ENCODE results near the gene TMEM81.

DNA sequence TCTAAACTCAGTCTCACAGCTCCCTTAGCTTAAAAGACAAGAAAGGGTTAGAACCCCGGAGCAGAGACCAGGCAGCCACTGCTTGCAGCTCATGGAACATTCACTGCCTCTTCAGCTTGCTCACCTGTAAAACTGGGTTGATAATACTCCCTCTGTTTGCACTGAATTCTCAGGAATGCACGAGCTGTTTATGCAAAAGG lies 41.0 kb upstream of the GOLT1A start:
- PRO-cap = no peak

DNA sequence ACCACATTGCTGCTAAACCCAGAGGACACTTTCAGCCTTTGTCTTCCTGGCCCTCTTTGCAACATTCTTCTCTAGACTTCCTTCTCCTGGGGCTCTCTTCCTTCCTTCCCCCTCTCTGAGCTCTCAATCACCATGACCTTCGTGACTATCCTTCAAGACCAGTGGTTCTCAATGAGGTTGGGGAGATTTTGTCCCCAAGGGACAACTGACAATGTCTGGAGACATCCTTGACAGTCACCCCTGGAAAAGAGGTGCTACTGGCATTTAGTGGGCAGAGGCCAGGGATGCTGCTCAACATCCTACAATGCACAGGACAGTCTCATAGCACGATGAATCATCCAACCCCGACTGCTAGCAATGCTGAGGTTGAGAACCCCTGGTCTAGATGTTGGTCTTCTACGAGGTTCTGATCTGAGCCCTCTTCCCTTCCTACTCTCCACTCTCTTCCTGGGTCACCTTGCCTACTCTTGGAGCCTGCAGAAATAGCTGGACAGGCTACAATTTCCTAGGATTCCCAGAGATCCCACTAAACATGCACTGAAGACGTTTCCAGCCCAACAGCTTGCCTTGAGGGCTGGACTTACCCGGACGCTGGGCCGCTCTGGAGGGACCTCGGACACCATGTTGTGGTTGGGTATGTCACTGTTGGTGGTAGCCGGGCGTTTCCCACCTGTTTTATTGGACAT lies 59.4 kb upstream of the GOLT1A start:
- PRO-cap = no peak

- PRO-cap = no peak
These were observed 32.6 kb downstream of the PLEKHA6 start for GRCh38 chr1:204327209-204327474.

GRCh38 chr1:204341219-204341784 lies 18.4 kb downstream of the PLEKHA6 start:
- PRO-cap = no peak

DNA sequence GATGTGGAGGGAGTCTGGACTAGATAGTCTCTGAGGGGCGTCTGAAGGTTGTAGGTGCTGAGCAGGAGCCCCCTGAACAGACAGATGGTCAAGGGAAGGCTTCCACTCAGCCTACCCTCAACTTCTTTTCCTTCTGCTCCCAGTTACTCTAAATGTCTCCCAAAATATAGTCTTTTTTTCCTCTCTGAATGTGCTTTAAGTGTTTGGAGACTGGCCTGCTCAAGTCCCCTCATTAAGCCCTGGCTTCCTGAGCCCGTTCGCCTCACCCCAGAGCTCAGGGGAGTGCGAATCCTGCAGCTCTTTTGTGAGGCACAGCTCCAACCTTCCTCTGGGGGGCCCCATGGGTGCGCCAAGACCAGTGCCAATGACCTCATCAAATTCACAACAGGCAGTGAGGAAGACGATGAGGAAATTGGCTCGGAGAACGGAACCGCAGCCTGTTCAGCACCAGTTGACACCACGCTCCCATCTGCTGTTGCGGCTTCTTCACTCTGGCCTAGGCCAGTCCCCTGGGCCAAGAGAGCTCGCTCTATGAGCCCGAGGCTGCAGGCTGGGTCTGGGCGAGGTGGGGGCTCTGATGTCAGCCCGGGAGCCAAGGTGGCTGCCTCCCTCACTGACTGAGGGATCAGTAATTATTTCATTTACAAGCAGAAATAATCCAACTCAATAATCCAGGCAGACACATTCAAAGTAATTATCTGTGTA lies 2.3 kb downstream of the PLEKHA6 start:
- PRO-cap = no peak

GRCh38 chr1:204362966-204364216 lies 3.7 kb upstream of the PLEKHA6 start:
- PRO-cap = unidirectional peak, minus-strand start at chr1:204363313; unidirectional peak, minus-strand start at chr1:204363360

- PRO-cap = no peak
These were observed 21.7 kb downstream of the PPP1R15B start for GRCh38 chr1:204389618-204390598.

DNA sequence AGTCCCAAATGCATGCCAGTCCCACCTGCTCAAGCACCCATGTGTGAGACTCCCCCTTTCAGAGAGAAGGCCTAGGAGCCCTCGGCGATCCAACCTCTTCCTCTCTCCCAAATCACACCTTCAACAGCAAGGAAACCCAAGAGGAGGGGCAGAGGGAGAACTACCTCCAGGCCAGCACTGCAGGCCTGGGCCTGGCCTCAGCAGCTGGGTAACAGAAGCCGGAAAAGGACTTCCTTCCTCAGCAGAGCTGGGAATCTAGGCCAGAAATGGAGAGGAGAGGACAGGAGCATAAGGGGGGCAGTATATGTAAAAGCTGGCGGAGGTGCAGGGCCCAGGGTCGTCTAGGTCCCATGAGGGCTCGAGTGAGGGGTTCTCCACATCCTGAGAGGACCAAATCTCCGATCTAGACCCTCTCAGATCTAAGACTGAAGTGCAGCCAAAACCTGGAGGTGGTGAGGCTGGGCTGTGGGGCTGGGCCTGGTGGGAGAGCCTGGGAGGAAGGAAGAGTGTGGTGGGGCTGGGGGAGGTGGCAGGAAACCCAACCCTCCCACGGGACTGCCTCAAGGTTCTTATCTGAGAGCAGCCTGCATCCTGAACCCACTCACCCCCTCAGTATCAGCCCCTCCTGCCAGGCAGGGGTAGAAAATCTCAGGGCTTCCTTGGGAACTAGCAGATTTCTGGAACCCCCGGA lies 33.2 kb downstream of the PIK3C2B start:
- PRO-cap = no peak

- PRO-cap = no peak
These were observed 19.7 kb downstream of the PIK3C2B start for GRCh38 chr1:204474523-204475617.

- PRO-cap = bidirectional peak, plus-strand start at chr1:204494929, minus-strand start at chr1:204494724
These were observed 176 bp upstream of the PIK3C2B start for GRCh38 chr1:204494900-204495061.

DNA sequence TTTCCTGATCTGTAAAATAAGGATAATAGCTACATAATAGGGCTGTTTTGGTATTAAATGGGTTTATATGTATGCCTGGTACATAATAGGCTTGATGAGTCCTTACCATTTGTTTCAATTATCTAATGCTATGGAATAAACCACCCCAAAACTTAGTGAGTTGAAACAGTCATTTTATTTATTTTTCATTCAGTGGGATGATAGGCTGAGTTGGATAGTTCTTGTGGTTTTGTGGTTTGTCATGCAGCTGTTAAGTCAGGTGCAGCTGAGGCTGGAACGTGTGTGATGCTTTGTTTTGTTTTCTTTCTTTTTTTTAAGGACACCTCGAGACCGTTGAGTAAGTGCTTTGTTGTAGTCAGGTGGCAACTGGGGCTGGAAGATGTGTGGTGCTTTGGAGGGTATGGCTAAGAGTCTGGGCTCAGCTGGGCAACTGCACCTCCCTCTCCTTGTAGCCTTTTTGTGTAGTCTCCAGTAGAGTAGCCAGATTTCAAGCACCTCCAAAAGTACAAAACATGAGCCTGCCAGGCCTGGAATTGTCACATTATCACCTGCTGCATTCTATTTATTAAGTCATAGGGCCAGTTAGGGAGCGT lies 5.0 kb downstream of the MDM4 start:
- PRO-cap = no peak

DNA sequence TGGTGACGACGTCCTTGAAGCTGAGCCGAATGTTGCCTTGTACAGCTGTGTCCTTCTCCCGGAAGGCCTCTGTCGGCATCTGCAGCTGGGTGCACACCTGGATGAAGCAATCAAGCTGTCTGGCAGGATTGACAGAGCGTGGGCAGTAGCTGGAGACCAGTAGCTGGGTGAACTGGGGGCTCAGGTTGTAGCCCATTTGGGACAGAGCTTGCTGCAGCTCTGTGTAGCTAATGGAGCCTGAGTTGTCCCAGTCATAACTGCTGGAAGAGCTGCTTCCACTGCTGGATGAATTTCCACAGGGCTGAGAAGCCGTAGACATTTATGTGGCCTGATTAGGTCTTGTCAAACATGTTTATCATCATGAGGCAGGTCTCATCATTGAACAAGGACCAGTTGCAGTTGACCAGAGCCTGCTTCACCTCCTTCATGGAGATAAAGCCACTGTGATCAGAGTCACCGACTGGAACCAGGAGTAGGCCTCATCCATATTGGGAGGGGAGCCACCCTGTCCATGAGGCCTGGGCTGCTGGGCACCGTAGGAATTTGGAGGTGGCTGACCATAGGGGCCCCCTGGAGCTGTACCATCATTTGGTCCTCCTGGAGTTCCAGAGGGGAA lies 12.8 kb downstream of the MDM4 start:
- PRO-cap = no peak

GRCh38 chr1:204706234-204706969 lies 20.9 kb upstream of the LRRN2 start:
- PRO-cap = no peak

GRCh38 chr1:204842722-204843434 lies 14.4 kb downstream of the NFASC start:
- PRO-cap = no peak

GRCh38 chr1:204923848-204925013 lies 95.8 kb downstream of the NFASC start:
- PRO-cap = no peak

- PRO-cap = bidirectional peak, plus-strand start at chr1:204959725, minus-strand start at chr1:204959447
These were observed 83.5 kb upstream of the CNTN2 start for GRCh38 chr1:204959611-204959852.

DNA sequence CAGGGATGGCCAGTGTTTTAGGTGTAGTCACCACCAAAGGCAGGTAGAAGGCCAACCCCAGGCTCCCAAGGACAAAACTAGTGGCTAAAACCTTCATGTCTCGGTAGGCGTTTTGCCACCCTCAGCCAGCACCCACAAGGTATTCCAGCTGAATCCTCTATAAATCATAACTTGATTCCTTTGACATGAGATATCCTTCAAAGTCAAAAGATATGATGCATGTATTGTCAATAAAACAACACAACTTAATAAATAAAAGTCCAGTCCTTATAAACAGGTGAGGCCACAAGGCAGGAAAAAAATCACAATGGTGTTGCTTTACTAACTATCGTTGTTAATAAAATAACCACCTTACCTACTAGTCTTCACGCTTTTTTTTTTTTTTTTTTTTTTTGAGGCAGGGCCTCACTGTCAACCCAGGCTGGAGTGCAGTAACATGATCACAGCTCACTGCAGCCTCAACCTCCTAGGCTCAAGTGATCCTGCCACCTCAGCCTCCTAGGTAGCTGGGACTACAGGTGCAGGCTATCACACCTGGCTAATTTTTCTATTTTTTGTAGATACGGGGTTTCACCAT lies at the start of gene TMEM81:
TMEM81 (minus strand) TSS at position 237 of the 577 bp plus-strand sequence.
- PRO-cap = no peak

DNA sequence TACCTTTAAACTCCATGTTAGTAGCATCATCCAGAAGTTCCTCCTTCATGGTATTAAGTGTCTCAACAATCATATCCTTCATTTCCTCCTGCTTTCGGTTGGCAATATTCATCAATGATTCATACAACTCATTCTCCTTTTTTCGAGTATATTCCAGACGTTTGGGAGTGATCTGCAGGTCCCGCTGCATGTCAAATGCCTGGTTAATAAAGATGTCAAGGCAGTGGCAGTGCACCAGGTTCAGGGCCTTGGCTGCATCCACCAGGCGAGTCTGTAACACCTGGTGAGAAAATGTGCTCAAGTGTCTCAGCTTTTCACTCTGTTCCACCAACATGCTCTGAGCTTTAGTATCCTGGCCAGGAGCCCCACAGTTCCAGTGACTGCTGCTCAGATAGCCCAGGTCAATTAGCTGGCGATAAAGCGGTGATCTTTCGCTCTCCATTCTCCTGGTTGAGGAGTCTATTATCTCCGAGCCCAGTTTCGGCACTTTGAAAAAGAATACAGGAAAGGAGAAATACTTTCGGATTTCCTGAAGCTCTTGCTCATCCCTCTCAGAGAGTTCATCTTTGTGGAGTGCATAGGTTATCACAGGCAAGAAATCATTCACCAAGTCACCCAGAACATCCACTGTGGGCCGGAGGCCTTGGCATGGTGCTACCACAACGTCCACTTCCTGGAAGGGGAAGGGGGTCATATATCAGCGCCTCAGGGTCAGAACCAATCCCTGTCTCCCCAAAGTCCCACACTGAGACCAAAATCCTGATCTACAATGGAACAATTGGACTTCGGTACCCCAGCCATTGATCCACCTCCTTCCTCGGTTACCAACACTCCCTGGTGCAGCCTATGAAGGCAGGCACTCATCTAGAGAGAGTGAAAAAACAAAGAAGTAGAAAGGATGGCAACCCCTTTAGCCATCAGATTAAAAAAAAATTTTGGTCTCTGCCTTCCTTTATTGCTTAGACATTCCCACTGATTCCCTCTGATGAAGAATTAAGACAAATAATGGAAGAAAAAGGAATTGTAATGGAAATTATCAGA lies 42.0 kb downstream of the DSTYK start:
- PRO-cap = no peak

- PRO-cap = no peak
These were observed 43.0 kb downstream of the TMCC2 start for GRCh38 chr1:205270704-205271225.

DNA sequence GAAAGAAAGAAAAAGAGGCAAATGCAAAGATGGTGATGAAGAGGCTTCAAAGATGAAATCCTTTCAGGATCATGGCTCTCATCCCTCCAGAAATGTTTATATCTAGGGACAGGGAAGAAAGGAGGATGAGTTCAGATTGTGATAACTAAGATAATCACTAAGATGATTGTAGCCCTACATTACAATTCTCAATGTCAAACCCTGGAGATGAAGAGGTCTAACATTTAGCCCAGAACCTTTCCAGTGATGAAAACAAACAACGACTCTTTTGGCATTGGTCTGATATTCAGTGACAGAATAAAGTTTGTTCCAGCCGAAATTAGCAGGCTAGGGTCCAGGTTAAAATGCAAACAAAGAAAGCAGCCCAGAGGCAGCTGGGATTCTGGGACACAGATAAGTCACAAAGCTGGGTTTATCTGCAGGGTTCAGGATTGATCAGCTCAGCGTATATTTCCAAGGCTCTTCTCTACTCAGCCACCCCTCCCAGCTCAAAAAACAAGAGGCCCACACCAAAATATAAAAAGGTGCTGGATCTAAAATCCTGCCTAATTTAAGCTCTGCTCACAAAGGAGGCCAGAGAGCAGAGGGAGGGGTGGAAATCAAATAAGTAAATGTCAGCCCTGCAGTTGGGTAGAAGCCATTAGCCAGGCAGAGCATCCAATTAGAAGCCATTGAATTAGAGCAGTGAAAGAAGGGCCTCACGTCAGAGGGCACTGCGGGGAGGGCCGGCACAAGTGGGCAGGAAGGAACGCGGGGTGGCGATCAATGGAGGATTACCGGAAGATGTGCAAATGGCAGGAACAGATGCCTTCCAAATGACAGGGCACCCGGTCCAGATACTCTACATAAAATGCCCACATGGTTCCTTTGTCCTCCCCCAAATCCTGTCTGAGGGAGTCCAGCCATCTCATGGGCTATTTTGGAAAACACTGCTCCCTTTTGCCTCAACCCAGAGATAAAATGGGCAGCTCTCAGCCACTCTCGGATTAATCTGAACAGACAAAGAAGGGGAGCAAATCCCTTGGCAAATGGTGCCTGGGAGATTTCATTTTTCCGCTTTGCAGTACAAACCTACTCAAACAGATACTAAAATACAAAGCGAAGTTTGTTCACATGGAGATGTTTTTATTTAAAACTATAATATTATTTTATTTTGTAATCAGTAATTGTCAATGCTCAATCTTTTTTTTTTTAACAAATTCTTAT lies 3.3 kb upstream of the KLHDC8A start:
- PRO-cap = no peak